Measurements from ENCODE around the genes ASZ1 and LSM8.

GRCh38 chr7:112990522-112991121 lies 50.9 kb upstream of the BMT2 start:
- PRO-cap: no peak

- PRO-cap: no peak
Measured at GRCh38 chr7:113551826-113552297, 366.9 kb downstream of the PPP1R3A start.

DNA sequence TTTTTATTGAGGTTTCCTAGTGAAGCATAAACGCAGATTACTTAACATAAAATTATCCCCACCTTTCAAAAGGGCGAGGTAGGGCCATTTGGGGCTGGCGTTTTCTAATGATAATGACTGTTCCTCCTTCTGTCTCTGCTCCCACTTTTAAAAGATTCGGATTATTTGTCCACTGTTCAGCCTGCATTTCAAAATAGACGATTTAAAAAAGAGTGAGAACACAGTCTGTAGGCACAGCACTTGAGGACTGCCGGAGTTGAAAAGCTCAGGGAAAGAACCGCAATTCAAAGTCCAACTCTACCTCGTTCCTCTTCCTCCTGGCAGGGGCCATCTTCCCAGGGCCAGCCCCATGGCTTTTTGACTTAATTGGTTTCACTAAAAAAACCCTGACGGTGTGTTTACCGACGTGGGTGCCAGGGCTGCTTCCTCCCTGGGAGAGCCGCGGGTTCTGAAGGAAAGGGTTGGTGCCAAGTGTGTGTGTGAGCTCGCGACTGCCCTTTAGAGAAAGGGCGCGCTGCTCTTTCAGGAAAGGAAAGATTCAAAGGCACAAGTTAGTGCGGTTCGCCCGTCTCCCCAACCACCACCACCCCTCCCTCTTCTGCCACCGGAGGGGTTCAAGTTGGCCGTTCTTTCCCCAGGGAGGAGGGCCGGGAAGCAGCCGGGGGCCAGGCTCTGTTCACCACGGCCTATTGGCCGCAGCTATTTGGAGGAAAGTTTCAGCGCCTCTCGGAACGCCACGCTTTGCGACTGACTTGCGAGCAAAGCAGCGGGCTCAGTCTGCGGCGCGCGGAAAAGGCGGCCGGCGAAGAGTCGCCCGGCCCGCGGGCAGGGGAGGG lies 165.6 kb upstream of the PPP1R3A start:
- PRO-cap: no peak

- PRO-cap: no peak
Measured at GRCh38 chr7:114255269-114255610, 159.4 kb upstream of the FOXP2 start.

DNA sequence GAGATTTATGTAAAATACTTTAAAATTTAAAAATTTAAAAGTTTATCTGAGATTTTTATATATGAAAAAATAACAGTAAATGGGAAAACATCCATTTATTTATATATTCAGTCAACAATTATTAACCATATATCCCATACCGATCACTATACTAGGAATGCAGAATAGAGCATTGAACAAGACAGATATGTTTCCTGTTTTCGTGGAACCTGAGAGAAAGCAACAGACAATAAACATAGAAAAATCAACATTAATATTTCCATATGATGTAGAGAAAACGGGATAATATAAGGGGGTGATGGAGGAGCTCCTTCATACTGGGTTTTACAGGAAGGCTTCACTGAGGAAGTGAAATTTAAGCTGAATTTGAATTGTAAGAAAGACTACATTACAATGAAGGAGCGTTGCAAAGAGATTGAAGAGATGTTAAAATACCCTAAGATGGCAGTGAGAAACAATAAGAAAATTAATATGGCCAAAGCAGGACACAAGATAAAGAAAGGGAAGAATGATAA lies 17.4 kb upstream of the FOXP2 start:
- PRO-cap: no peak

DNA sequence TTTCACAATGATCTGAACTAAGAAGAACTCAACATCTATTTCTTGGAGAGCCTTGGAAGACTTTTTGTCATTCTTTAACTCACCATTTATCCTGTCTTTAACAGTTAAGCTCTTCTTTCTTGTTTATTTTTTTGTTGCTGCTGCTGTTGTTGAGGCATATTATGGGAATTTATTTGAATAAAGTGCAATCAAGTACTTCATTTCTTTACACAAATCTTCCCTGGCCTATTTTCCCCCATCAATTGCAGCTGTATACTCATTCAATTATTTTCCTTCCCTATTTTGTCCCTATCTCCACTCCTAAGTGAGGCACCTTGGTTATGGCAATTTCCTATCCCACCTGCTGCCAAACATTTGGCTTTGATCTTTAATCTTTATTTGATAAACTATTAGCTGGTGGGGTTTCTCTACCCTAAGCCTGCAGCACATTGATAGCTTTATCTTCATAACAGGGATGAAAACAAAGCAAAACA lies 143.1 kb downstream of the MDFIC start:
- PRO-cap: no peak

DNA sequence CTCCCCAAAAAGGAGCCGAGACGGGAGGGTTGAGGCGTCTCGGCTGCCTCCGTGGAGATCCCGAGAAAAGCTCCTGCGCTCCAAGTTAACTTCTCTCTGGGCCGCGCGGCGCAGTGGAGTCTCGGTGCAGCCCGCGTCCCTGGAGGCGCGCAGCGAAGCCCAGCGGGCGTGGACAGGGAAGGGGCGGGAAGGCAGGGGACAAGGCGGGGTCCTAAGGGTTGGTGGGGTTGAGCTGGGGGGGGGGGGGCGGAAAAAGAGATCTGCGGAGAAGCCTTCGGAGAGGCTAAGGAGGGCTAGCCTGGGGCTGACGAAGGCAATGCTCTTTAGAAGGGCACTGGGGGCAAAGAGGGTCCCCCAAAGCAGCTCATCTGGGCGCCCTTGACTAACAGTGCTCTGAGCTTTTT lies 553.1 kb downstream of the TFEC start:
- PRO-cap: no peak

- PRO-cap: no peak
Measured at GRCh38 chr7:116340046-116340715, 129.8 kb downstream of the TES start.

- PRO-cap: no peak
Measured at GRCh38 chr7:116674400-116675209, 2.6 kb downstream of the MET start.

- PRO-cap: no peak
Measured at GRCh38 chr7:116871850-116872202, 9.4 kb downstream of the CAPZA2 start.

GRCh38 chr7:116921582-116922007 lies 31.7 kb upstream of the ST7 start:
- PRO-cap: unidirectional peak, plus-strand start at chr7:116921784

DNA sequence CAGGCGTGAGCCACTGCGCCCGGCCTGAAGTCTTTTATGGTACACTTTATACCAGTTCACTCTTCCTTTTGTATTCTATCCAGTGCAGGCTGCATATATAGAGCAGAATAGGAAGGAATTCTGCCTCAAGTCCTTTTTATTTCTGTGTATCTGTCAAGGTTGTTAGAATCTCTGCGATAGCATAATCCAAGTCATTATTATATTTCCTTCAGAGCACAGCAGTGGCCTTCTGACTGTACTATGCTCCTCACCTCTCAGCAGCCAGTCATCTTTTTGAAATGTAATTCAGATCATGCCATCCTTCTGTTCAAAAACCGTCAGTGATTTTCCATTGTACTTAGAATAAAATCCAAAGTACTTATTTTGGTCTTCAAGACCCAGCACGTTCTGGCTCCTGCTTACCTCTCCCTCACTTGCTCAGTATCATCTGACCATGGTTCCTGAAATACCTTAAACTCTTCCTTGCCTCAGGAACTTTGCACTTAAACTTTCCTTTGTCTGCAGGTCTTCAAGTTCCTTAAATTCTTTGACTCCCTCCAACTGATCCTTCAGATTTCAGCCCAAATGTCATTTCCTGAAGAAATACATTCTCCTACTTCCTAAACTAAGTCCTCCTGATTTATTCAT lies 112.3 kb downstream of the ST7 start:
- PRO-cap: no peak

GRCh38 chr7:117129368-117129859 lies 176.1 kb downstream of the ST7 start:
- PRO-cap: no peak

- PRO-cap: no peak
Measured at GRCh38 chr7:117157009-117157551, 165.8 kb downstream of the WNT2 start.

GRCh38 chr7:117273921-117274389 lies 48.9 kb downstream of the WNT2 start:
- PRO-cap: no peak

GRCh38 chr7:117323740-117325045 lies 1.3 kb upstream of the WNT2 start:
- PRO-cap: no peak

DNA sequence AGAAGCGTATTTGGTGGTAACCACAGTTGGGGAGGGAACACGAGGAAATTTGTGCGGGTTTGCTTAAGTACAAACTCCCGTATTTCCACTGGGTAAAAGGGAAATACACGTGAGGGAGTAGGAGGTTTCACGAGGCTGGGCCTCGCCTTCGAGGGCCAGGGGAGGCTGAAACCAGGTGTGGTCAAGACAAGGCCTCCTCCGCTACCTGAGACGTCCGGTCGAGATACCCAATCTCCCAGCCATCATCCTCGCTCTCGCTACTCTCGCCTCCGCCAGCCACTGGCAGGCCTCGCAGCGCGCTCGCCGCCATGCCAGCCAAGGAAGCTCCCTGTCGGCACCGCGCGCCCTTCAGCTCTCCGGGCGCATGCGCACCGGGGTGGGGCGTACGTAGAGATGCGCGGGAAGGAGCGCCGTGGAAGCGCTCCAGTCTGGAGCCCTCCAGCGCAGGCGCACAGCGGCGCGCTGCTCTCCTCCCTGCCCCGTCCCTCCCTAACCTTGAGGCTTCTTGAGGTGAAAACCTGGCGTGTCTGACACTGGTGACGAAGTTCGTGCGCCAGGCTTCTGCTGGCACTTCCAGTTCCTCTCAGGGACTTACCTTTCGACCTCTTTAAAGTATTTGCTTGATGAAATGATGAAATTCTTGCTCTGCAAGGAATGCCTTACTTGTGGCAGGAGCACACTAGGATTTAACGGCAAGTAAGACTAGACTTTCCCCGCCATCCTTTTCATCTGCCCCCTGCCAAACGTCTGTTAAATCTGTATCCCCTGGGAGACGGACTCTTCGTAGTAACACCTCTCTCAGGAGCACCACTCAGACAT lies at the start of gene ASZ1:
ASZ1 (minus strand) TSS at position 343 of the 819 bp plus-strand sequence.
- PRO-cap: no peak

DNA sequence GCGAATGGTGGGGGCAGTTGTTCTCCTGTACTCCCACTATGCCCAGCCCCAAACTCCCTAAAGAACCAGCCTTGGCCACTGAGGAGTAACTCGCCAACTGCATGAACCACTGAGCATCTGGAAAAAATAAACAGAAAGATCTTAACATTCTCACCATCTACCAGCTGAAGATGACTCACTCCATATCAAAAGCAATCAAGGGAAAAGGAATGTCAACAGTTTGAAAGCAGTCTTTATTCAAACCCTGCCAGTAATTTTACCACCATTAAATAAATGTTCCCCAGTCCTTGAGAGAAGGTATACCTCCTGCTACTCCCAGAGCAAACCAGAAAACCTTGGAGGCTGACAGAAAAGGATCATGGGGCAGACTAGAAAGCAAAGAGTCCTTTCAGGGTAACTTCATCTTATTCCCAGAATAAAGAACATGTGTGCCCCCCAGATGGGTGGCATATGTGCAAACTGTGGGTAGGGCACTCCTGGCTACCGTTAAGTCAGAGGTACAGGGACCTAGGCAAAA lies 45.3 kb downstream of the CTTNBP2 start:
- PRO-cap: no peak

DNA sequence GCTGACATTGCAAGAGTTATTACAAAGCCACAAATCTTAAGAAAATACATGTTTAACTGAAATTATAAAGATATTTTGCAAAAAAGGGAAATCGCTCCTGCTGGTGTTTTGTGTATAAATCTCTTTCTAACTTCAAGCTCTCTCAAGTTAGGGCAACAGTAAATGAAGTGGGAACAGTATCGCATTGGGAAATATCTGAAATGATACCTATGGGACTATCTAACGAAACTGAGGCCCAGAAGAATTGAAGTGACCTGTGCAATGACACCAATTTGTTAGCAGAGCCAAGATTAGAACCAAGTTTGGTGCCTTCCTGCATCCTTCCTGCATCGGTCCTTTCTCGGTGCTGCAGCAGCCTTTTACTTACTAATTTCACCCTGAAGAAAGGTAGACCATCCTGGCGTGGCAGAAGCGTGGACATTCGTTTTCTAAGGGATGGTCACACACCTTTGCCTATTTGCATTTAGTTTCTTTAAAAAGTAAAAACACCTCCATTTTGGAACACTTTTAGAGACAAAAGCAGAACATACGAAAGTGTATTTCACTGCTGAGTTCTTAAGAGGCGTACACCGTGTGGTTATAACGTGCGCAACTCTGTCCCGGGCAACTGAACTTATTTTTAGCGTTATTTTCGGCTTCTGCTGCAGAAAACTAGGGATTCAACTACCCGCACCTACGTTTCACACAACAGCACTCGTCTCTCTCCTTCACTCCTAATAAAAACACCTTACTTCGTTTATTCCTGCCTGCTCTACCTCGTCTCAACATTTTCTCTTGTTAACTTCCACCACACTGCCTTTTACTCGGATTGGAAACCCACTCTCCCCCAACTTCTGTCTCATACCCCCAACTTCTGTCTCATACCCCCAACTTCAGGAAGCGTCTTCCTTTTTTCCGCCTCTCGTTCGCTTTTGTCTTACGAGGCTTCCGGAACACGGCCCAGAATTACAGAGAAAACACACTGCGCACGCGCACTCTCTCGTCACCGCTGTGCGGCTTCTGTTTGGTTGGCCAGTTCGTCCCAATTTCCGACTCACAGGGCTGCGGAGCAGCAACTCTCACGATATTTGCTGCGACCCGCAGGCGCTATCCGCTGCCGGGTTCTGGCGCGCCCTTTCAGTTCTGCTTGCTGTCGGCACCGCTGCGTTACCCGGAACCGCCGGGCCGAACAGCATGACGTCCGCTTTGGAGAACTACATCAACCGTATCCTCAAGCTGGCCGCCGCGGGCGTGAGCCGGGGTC lies at the start of gene LSM8:
LSM8 (plus strand) TSS at position 1,114 of the 1,243 bp plus-strand sequence.
- PRO-cap: unidirectional peak, minus-strand start at position 715 of the sequence; bidirectional peak, plus-strand start at position 1,119 of the sequence, minus-strand start at position 913 of the sequence

DNA sequence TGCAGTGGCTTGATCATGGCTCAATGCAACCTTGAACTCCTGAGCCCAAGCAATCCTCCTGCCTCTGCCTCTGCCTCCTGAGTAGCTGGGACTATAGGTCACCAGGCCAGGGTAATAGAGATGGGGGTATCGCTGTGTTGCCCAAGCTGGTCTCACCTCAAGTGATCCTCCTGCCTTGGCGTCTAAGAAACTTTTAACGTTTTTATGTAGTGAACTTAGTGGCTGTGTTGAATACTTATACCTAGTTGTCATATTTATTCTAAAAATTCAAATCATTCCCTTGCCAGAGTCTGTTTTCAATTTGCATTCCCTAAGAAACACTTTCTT lies 1.3 kb downstream of the LSM8 start:
- PRO-cap: no peak